Anterior vena cava (tissue), 1 donor: ENCODE measurements around a stretch of chr22.

- PRO-cap: no peak
These were observed 44.2 kb downstream of the IGLL5 start for GRCh38 chr22:22931760-22932304.

GRCh38 chr22:23215438-23216347, 35.4 kb downstream of the BCR start:
- PRO-cap: no peak

GRCh38 chr22:23248580-23248826, 68.2 kb downstream of the BCR start:
- PRO-cap: no peak

DNA sequence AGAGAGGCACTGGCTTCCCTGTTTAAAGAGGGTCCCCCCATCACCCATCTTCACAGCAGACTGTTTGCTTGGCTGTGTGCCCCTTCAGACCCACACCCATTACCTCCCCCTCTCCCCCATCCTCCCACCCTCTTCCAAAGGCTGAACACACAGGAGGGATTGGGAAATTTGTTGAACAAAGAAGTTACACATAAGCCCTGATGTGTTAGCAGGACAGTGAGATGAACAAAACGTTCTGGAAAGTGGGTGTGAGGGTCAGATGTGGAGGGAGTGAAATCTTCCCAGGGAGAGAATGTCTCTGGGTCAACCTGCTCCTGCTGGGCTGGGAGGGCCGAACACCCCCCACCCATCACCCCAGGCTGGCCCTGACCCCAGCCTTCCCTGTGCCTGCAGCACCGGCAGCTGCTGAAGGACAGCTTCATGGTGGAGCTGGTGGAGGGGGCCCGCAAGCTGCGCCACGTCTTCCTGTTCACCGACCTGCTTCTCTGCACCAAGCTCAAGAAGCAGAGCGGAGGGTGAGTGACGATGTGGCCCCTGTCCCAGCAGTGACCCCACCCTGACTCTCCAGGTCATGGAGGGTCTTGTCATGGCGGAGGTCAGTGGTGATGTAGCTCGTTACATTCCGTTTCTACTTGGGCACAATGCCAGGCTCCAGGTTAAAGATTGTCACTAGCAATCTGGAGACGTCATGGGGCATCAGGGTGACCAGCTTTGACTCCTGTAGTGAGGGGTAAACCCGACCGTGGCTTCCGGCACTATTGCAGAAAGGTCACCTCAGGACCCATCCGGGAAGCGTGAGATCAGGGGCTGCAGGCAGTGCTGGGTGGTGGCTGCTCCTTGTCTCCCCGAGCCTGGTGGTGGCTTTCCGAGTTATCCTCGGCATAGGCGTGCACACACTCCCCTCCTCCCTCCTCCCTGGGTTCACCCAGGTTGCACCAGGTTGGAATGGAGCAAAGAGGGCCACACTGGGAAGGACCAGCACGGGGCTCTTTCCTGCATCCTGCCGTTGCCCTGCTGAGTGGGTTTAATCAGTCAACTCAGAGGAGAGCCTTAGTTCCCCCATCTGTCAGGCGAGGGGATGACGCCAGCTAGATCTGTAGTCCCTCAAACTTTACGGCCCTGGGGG, 103.6 kb downstream of the BCR start:
- PRO-cap: no peak

DNA sequence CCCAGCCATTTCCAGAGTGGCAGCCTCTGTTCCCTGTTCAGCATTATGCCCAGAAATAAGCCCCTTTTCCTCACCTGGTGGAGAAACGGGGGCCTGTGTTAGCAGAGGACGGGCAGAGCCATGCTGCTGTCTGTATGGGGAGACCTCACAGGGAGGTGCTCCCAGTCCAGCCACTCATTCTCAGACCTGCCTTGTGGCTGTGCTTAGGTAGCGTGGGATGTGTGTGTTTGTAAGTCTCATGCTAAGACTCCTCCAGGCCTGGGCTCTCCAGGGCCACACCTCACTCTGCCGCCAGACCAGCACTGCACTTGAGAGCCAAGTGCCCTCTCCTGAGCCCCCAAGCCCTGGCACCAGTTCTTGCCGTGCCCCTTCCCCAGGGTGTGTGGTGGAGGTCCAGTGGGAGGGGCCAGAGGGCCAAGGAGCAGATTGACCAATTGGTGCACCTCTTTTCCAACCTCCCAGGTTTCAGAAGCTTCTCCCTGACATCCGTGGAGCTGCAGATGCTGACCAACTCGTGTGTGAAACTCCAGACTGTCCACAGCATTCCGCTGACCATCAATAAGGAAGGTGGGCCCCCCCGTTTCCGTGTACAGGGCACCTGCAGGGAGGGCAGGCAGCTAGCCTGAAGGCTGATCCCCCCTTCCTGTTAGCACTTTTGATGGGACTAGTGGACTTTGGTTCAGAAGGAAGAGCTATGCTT, 108.9 kb downstream of the BCR start:
- PRO-cap: no peak

- PRO-cap: no peak
These were observed 112.1 kb downstream of the BCR start for GRCh38 chr22:23292226-23292981.

DNA sequence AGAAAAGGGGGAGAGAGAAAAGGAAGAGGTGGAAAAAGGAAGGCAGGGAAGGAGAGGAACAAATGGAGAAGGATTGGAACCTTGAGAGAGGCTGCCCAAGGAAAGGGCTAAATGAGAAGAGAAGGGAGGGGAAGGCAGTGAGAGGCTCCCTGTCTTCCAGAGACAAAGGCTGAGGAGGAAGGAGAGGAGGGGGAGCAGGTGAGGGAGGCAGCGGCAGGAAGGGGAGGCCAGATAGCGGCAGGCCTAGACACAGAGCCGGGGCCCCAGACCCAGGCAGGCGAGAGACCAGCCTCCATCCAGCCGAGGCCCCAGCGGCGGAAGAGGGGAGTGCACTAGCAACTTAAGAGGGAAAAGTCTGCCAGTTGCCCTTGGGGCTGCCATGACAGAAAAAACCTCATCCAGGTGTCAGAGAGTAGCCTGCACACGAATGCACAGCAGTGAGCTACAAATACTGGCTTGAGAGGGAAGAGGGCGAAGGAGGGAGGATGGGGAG, 46.8 kb downstream of the IGLL1 start:
- PRO-cap: no peak

- PRO-cap: no peak
These were observed 45.9 kb downstream of the IGLL1 start for GRCh38 chr22:23534248-23534594.

GRCh38 chr22:23537311-23537783, 42.7 kb downstream of the IGLL1 start:
- PRO-cap: no peak

- PRO-cap: no peak
These were observed 6.7 kb upstream of the DRICH1 start for GRCh38 chr22:23638571-23639383.

GRCh38 chr22:23694215-23694692, 3.4 kb downstream of the RGL4 start:
- PRO-cap: no peak

GRCh38 chr22:23786263-23786604, 532 bp upstream of the SMARCB1 start:
- PRO-cap: no peak

DNA sequence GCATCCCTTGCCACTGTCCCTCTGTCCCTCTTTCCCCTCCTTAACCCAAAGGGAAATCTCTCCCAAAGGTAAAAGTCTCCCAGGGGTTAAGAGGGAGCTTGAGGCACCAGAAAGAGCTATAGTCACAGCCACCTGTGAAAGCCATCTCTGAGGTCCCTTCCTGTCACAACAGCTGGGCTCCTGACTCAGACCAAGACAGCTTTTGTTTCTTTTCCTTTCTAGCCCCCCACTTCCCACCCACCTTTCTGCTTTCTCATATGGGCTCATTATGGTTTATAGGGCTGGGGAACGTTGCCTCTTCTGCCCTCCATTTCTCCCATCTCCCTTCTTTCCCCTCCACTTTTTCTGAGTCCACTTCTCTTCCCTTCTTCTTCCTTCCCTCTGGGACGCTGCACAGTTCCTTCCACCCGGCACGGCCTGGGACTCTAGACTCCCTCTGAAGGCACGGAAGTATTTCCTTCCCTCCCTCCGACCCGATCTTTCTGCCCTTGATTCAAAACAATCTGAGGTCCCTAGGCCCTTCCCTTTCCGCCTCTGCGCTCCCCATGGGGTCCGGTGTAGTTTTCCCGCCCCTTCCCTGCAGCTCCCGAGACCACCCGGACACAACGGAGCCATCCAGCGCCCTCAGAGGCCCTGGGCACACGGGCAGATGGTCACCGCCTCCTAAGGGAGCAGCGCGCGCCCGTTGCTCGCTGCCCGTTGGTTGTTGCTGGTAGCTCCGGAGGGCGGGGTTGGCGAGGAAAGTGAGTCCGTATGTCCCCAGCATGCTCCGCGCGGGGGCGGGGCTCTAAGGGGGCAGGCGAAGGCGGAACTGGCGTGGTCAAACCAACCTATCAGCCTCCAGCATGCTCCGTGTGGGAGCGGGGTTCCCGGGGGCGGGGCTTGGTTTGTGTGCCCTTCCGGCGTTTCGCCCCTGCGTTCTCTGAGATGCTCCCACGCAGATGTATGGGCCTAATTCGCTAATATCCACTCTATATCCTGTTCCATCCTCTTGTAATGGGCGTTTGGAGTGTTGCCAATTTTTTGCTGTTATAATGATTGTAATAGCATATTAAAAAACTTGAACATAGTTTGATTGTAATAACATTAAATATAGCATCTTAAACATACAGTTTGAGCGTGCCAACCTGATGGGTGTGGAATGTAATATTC, 19.5 kb downstream of the MIF start:
- PRO-cap: bidirectional peak, plus-strand start at position 863 of the sequence, minus-strand start at position 705 of the sequence

DNA sequence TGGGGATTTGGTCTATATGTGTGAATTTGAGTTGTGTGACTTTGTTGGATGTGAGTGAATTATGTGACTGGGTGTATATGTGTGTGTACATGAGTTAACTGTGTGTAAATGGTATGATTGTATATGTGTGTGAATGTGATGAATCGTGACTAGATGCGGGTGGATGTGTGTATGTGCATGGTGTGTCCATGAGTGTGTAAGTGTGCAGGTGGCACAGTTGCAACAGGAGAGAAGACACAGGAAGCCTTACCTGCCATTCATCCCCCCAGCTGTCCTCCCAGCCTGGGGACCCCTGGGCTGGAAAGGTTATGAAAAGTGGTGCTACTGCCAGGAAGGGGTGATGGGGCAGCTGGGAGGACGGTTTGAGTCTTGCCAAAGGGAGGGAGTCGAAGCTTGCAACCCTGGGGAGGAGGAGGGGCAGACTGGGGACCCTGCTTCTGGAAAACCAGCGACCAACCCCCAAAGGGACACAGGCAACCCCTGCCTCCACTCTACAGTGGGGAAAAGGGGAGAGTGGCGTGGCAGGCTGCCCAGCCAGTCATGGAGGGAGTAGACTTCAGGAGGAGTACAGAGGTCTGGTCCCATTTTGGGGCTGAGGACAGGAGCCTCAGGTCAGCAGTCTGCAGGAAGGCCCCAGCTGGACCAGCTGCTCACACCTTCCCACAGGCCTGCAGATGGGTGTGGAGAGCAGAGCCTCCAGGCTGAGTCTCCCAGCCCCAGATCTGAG, 3.5 kb downstream of the DDT start:
- PRO-cap: no peak

DNA sequence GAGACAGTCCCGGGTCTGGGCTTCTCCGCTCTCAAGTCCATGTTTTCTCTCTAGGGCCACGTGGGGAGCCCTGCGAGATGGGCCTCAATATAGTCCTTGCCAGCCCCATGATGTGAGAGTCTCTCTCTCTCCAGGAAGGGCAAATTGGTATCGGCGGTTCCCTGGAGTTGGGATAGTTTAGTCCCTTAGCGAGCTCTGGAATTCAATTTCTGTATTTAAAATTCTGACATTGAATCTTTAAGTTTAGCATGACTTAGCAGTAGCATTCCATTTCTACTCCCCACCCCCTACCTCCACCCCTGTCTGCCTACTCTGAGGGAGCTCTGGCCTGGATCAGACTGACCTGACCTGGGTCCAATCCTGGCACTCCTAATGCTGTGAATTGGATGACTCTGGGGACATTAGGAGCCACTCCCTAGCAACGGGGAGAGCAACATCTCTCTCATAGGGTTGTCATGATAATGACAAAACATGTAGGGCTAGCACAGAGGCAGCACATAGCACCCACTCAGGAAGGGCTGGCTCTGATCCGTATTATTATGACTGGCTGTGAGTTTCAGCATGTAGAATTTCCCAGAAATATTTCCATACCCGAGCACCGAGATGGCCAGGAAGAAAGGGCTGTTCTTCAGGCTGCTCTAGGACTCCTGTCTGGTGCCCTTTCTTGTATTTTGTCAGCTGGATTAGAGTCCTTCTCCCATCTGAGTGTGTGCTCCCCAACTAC, 40.4 kb downstream of the CABIN1 start:
- PRO-cap: unidirectional peak, plus-strand start at position 598 of the sequence

- PRO-cap: no peak
These were observed 35.1 kb upstream of the SUSD2 start for GRCh38 chr22:24146089-24146631.

DNA sequence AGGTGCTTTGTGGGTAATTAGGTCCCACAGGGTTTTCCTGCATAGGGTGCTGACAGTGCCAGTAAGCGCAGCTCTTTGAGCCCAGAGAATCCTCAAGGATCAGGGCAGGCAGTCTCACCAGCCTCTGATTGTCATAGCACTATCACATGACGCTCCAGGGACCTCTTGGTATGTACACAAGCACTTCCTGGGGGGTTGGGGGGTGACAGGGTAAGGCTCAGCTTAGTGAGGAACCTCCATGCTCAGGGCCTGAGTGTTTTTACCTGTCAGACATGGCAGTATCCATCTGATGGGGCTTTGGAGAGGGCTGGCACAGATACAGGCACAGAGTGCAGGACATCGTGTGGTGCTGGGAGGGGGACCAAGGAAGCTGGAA, 27.9 kb upstream of the SUSD2 start:
- PRO-cap: no peak

DNA sequence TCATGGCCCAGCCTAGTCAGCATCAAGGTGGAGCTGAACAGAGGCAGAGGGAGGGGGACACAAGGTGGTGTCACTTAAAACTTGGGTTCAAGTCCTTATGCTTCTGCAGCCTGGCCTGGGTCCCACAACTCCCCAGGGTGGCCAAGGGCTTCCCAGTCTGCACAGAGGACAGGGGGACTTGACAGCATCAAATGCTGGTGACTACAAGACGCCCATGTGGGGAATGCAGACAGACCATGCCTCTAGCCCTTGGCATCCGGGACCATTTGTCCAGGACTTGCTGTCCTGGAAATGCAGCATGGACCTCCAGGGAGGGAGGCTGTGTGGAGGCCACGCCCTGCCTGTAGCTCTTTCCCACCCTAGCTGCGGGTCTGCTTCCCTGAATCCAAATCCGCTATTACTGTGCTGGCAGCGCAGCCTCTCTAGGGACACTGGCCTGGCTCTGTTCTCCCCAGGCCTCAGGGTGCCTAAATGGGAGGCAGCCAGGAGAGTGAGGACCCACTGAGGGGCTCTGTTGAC, 654 bp upstream of the GGT5 start:
- PRO-cap: no peak

- PRO-cap: no peak
These were observed 2.7 kb upstream of the GGT5 start for GRCh38 chr22:24247311-24248203.

DNA sequence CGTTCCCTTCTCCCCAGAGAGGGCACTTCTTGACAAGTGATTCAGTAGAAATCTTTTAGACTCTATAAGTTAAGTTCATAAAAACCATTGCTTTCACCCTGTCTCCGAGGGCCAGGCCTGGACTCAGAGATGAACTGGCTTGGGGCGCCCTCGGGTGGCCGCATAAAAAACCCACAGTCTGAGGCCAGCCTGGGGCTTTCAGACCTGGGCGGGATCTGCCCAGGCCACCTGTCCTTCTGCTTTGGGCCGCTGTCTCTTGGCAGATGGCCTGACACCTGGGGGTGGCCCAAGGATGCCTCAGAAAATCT, 11.1 kb upstream of the SPECC1L start:
- PRO-cap: no peak